M059J (cell line): ENCODE measurements around a stretch of chr12.

DNA sequence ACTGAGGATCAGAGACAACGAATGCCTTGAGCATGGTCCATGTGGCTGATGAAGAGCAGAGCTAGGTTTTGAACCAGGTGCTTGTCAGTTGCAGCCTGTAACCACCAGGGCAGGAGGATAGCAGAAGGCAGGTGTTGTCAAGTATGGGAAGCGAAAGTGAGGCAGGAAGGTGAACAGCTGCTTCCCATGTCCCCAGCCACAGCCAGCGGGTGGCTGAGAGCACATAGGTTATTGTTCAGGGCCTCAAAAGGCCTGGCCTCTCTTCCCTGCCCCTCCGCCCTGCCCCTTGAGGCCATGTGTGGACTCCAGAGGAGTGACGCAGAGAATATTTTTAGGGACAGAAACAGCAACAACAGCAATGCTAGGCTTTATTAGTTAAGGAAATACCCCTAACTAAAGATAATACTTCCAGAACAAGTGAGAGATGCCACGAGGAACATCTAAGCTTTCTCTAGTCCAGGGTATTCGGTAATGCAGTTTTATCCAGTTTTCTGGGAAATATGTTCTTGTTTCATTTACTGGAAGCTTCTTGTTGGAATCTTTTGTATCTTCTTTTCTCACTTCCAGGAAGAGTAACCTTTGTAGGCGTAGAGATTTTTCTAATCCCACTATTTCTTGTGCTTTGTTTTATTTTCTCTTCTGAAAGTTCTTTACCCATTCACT, 39.7 kb downstream of the IQSEC3 start:
- RAMPAGE, long total RNA = no peak

DNA sequence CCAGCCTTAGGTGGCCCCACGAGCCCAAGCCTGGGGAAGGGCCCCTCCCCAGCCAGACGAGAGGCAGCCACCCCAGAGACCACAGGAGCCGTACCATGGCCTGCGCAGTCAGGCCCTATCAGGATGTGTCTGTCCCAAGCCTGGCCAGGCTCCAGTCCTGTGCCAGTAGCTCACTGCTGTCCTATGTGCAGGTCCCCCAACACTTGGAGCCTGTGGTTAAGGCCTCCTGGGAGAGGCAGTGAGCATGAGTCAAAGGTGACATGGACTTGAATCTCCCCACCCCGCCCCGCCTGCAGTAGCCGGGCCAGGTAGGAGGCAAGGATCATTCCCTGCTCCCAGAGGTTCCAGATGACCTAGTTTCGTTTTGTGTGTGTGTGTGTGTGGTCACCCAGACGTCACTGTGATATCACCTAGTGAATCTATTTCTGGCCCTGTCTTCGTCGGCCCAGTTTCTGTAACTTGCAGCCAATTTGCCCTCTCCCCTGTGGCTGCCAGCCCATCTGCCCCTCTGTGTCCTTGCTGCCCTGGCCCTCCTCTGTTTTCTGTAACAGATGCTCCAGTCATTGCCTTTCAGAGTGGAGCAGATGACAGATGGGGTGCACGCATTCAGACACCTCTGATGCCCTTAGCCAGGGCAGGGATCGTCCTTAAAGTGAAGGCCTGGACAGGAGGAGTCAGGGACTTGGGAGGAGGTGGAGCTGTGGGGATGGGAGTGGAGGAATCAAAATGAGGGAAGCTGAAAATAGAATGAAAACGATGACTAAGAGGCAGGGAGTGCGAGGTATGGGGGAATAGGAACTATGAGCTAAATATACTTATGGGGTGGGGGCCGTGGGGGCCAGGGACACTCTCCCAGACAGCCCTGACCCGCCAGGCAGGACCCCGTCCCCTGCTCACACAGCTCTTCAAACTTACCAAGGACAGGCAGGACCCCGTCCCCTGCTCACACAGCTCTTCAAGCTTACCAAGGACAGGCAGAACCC, 37.4 kb downstream of the SLC6A12 start:
- RAMPAGE, long total RNA = no peak

DNA sequence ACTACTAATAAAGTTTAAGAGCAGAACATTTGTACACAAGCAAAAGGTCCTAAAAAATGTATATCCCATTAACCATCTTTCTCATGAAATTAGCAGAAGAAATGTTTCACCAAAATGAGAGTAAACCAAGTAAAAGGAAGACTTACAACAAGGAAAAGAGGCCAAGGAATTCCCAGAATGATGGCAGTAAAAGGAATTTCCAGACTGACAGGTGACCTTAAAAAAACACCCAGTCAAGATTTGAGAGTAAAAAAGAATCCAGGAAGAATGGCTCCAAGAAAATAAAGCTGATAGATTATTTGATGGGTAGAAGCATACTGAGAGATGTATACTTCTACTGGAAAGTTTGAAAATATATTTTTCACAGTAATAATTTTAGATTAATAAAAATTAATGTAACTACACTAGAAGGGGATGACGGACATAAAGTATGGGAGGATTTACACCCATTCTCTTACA, 11.5 kb downstream of the KDM5A start:
- RAMPAGE, long total RNA = no peak

DNA sequence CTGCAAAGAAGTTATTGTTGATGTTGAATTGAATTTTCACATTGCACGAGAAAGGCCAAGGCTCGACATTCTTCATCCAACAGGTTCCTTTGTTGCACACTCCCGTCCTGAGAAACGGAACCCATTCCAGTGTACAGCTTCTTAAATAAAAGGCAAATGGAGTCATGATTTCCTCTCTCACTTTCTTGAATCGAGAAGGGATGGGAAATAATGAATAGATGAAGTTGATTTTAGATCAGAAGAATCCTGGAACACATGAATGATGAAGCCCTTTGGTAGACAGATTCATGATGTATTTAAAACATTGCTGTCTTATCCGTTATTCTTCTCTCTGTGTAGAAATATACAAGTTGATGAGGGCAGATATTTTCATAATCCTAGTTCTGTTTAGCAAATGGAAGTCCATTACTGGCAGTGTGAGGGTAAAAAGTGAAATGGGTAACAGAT, 17.7 kb downstream of the B4GALNT3 start:
- RAMPAGE, long total RNA = no peak

GRCh38 chr12:541844-542075, 82.0 kb downstream of the B4GALNT3 start:
- RAMPAGE, long total RNA = no peak

DNA sequence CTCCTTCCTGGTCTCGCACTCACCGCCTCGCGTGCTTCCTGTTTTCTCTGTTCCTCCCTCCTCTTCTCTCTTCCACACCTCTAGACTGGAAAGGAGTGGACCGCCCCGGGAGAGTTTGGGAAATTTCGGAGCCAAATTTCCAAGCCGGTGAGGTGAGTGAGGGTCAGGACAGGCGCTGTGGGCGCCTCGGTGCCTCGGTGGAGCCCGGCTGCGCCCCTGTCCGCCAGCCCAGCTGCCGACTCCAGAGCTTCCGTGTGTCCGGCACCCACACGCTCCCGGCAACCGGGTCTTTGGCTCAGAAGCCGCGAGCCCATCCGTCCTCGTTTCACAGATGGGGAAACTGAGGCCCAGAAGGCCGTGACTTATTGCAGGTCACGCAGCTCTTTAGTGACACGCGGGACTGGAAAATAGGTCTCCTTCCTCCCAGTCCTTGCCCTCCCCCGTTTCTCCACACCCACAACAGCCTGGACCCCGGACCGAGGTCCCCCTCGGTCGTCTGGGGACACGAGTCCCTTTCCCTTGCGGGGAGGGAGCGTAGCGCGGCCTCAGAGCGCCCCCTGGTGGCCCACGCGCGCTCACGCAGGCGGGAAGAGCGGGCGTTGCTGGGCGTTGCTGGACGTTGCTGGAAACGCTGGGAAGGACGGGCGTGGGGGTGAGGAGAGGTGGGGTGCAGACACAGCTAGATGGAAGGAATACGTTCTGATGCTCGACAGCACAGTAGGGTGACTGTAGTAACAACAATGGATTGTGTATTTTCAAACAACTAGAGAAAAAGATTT, 87.0 kb downstream of the B4GALNT3 start:
- RAMPAGE, long total RNA = no peak

- RAMPAGE, long total RNA = no peak
Measured at GRCh38 chr12:561214-561771, 101.6 kb downstream of the B4GALNT3 start.

DNA sequence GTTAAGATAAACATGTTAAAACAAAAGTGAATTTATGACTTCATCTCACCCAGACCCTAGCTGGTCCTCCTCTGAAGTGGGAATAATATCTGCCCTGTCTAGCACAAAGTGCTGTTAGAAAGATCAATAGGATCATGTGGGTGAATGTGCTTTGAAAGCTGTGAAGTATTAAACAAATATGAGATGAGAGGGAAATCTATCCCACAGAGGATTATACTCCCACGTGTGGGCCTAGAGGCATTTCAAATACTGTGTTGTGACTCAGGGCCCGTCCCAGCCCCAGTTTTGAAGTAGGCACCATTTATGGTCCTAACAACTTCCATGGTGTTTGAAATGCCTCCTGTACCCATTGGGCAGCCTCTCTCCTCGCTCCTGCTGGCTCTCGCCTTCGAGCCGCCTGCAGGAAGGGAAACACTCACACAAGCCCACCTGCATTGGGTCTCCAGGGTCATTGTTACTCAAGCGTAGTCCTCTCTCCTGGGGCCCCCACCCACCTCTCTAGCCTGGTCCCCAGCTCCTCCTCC, 88.4 kb downstream of the NINJ2 start:
- RAMPAGE, long total RNA = no peak

- RAMPAGE, long total RNA = no peak
Measured at GRCh38 chr12:583230-584188, 79.7 kb downstream of the NINJ2 start.

- RAMPAGE, long total RNA = no peak
Measured at GRCh38 chr12:611159-611487, 52.1 kb downstream of the NINJ2 start.

DNA sequence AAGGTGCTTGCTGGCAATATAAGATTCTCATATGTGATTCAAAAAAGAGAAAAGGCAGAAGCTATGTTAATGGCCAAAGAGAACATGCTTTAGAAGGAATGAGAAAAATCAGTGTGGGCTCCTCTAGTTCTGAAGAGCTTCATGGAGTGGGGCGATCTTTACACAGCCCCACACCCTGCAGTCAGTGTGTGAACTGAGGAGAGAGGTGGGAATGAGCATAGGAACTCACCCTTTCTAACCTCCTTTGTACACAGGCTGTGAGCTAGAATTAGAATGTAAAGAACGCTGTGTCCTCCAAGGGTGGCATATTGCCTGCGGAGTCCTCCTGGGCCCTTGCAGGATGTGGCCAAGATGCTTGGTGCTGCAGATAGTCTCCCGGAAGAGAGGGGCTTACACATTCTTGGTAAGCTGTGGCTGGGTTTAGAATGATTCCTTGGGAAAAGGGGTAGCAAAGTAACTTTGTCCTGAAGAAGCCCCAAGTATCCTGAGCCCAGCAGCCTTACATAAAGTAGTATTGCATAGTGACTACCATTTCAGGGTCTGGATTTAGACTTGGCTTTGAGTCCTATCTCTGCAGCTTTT, 43.9 kb downstream of the NINJ2 start:
- RAMPAGE, long total RNA = no peak

DNA sequence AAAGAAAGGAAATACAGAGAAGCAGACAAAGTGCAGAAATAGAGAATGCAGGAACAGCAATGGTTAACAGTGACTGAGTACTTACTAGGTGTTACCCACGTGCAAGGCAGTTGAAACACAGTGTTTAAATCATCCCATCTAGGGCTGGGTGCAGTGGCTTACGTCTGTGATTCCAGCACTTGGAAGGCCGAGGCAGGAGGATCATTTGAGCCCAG, 21.2 kb upstream of the NINJ2 start:
- RAMPAGE, long total RNA = no peak

DNA sequence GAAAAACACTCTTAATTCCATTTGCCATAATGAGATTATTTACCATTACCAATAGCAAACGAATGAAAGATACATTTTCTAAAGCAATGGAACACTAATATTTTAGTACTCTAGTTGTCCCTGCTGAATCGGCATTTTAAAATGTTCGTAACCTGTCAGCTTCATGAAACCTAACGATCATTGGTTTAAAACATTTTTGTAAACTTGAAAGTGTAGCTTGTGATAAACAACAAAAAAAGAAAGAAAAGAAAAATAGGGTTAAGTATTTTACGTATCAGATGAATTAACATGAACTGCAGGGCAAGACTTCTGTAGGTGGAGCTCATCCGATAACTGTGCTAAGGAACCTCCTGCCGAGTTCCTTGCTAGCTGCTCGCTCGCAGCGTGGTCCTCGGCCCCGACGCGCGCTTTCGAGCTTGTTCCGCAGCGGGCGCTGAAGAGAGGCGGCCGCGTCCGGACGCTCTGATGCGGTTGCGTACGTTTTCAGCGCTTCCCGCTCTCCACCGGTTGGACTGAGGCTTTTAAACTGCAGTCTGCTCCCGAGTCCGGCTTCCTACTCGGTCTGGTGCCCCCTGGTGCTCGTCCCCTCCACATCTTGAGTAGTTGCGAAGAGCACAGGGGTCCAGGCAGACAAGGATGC, 1.4 kb upstream of the WNK1 start:
- RAMPAGE, long total RNA = no peak

DNA sequence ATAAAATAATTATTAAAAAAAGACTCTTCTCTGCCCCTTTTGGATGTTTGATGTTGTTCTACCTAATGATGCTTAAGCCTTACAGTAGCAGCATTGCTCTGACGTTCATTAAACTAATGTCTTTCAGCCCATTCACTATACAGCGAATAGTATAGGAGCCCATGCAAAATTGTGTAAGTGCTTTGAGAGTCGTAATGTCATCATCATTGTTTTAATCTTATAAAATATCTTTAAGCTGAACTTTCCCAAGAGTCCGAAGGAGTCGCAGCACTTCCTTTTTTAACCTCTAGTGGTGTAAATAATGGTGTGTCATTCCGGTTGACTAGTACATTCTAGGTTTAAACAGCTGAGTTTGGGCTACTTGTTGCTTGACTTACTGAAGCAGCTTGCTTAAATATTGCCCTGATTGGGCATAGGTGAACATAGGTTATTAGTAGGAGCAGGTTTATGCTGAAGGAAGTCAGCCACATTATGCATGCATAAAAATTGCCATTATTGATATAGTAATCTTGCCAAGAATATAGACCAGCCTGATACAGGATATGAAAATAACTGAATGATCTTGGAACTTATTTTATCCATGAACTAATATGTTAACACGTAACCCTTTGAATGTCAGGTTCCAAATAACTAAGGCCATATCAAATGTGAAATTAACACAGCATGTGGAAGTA, 2.6 kb downstream of the WNK1 start:
- RAMPAGE, long total RNA = no peak

DNA sequence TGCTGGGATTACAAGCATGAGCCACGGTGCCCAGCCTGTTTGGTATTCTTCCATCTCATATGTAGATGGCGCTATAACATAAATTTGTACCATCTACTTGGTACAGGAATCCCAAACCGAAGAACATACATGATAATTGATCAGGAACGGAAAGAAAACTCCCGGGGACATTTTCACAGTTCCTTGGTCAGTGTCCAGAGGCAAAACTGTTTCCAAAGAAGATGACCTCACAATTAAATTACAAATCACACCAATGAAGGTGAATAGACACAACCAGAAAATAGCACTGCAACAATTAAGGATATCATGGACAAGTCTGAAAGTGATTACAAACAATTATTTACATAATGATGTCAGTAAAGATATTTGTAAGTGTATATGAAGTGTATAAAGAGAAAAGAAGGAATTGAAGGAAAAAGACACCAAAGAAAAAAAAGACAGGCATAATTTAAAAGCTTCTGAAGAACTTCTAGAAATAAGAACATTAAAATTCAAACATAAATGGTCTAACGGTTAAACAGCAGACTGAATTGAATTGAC, 64.2 kb downstream of the WNK1 start:
- RAMPAGE, long total RNA = no peak

DNA sequence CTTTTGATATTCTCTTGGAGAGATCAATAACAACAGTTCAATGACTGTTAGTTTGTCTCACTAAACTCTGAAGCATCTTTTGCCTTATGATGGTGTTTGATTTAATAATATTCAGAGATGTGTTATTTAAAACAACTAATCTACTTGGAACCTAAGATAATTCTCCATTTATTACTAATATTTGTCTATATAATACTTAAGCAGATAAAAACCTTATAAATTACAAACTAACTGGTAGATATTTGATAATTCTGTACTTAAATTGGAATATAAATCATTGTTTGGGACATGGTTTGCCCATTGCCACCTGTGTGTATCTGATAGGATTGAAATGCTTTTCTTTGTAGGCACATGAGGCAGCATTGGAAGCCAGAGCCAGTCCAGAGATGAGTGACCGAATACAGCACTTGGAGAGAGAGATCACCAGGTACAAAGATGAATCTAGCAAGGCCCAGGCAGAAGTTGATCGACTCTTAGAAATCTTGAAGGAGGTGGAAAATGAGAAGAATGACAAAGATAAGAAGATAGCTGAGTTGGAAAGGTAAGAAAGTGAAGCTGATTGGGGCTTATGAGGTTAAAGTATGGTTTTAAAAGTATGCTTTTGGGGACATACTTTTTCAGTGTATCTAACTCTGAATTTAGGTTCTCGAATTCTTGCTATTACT, 198.6 kb downstream of the ERC1 start:
- RAMPAGE, long total RNA = no peak

- RAMPAGE, long total RNA = no peak
Measured at GRCh38 chr12:1216951-1217903, 226.2 kb downstream of the ERC1 start.

- RAMPAGE, long total RNA = no peak
Measured at GRCh38 chr12:1531955-1532679, 62.3 kb downstream of the FBXL14 start.

DNA sequence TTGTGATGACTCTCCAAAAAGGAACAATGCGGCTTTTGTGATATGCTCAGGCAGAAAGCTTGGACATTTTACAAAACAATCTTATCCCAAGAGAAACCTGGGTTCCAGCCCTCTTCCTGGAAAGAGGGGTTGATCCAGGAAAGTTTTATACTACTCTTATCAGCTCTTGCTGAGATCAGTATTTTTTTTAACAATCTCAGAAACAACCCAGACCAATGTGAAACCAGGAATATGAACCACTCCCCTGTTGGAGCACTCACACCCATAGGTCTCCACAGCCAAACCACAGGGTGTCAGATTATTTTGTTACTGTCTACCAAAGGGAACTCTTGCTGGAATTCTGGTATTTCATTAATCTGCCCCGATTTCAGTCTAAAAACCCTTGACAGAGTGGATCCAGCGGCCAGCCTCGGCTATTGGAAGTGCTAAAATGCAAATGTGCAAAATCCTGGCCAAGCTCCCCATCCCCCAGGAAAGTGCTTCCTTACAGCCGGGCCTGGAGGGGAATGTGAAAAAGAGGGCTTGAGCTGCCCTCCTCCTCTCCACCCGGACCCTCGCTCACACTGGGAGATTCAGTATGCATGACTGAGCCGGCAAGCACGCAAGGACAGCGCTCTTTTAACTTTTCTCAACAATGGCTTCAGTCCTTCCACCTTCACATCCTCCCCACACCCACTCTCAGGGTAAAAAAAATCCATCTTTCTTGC, 4.0 kb downstream of the FBXL14 start:
- RAMPAGE, long total RNA = no peak

DNA sequence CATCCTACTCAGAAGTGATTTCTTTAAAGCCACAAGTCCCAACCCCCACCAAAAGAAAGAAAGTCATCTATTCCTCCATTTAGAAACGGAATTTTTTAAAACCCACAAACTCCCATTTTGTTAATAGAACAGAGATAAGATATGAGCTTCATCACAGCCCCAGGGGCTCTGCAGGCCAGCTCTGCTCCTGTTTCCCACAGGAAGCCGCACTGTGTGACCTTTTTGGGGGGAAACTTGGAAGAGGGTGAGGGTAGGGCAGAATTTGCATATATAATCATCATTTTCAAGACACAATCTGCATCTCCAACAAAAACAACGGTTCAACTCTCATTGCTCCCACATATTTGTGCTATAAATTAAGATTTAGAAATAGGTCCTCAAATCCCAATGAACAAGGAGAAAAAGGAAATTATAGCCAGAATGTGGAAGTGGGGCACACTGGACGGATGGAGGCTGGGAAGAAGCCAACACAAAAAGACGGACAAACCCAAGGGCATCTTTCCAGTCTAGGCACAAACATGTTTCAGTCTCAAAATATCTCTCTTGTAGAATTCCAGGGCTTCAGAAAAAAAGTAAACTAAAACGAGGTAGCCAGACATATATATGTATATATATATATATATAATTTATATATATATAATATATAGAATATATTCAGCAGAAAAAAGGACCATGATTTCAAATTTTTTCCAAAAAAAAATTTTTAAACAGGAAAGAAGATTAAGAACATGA, 2.6 kb downstream of the FBXL14 start:
- RAMPAGE, long total RNA = no peak